ENCODE measurements around a stretch of chr17.

DNA sequence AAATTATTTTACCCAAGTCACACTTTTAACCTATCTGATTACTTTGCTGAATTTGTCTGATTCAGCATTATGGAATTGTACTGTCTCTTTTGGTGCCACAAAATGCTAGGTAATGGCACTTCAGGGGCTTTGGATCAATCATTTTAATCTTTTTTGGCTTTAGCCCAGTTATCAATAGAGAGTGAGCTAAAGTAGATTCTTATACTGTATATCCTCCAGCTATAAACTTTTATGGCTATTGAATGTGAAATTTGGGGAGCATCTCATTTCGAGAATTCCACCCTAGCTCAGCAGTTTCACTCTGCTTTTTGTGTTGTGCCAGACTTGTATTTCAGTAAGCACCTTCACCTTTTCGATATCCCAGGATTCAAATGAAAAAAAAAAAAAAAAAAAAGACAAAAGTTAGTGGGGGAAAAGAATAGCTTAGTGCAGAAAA, 125.9 kb downstream of the LGALS9B start:
- PRO-cap = no peak
- RAMPAGE, long total RNA, 4 experiments = no peak in any of the 4 experiments

- PRO-cap = unidirectional peak, plus-strand start at chr17:20851920
- RAMPAGE, long total RNA, 4 experiments = no peak in any of the 4 experiments
These were observed 191.1 kb downstream of the USP22 start for GRCh38 chr17:20851714-20852014.

DNA sequence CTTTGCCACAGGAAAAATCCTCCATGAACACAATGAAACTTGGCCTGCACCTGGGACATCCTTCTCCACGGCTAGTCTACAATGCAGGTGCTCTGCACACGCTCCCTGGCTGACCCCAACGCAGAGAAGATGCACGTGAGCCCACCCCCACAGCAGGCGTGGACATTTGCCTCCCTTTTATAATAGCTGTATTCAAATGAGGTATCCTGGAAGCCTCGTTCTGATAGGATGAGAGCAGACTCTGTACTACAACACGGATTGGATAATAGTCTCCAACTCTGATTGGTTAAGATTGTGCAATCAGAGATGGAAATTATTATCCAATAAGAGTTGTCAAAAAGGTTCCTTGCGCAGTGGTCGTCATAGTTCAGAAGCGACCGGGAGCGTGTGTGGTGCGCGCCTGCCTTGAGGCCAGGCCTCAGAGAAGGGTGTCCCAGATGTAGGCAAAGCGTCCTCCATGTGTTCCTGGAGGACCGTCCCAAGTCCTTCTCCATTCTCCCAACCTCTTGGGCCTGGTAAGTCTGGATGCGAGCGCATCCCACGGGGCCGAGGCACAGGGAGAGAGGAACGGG, 104.6 kb downstream of the USP22 start:
- PRO-cap = no peak
- RAMPAGE, long total RNA, 4 experiments = no peak in any of the 4 experiments

- PRO-cap = no peak
- RAMPAGE, long total RNA, 4 experiments = no peak in any of the 4 experiments
These were observed 27.7 kb upstream of the DHRS7B start for GRCh38 chr17:21098793-21099666.

DNA sequence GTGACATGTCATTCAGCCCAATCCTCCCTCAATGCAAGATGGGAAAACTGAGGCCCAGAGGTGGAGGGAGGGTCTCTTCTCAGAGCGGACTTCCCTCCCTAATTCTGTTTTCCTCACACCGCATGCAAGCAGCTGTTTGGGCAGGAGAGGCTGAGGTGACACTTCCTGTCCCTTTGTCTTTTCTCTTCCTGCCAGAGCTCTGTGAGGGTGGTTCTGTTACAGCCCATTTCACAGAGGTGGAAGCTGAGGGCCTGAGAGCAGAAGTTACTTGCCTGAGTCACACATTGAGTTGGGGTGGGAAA, 14.9 kb upstream of the NATD1 start:
- PRO-cap = no peak
- RAMPAGE, long total RNA, 4 experiments = no peak in any of the 4 experiments

DNA sequence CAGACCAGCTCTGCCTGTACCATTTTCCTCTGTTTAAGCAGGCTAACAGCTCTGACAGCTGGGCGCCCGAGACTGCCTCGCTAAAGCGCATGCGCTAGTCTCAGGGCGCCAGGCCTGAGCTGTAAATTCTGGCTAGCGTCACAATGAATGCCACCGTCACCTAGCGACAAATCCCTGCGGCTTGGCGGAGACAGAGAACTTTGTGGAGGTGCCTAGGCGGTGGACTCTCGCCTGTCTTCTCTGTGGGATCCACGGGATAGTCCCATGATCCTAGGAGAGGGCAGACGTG, 573.9 kb downstream of the KCNJ18 start:
- PRO-cap = no peak
- RAMPAGE, long total RNA, 4 experiments = no peak in any of the 4 experiments

DNA sequence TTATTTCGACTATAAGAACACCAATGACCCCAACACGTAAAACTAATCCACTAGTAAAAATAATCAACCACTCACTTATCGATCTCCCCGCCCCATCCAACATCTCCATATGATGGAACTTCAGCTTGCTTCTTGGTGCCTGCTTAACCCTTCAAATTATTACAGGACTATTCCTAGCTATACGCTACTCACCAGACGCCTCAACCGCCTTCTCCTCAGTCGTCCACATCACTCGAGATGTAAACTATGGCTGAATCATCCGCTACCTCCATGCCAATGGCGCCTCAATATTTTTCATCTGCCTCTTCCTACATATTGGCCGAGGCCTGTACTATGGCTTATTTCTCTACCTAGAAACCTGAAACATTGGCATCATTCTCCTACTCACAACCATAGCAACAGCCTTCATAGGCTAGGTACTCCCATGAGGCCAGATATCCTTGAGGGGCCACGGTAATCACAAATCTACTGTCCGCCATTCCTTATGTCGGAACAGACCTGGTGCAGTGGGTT, 827.3 kb downstream of the KCNJ18 start:
- PRO-cap = no peak
- RAMPAGE, long total RNA, 4 experiments = no peak in any of the 4 experiments

DNA sequence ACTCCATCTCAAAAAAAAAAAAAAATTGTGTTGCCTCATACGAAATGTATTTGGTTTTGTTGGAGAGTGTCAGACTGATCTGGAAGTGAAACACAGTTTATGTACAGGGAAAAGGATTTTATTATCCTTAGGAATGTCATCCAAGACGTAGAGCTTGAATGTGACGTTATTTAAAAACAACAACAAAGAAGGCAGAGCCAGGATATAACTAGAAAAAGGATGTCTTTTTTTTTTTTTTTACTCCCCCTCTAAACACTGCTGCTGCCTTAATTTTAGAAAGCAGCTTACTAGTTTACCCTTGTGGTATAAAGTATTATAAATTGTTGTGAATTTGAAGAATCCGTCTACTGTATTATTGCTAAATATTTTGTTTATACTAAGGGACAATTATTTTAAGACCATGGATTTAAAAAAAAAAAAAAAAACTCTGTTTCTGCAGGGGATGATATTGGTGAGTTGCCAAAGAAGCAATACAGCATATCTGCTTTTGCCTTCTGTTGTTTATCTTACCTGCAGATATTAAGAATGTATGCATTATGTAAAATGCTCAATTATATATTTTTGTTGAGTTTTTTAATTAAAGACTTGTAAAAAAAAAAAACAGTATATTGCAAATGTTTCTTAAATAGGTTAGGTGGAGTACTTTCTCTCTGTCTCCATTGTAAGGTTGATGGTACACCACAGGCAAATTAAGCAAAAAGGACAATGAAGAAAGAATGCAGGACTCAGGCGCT, 19.3 kb downstream of the WSB1 start:
- PRO-cap = no peak
- RAMPAGE, long total RNA, 4 experiments = no peak in any of the 4 experiments

GRCh38 chr17:27530386-27531481, 74.5 kb downstream of the KSR1 start:
- PRO-cap = no peak
- RAMPAGE, long total RNA, 4 experiments = no peak in any of the 4 experiments

DNA sequence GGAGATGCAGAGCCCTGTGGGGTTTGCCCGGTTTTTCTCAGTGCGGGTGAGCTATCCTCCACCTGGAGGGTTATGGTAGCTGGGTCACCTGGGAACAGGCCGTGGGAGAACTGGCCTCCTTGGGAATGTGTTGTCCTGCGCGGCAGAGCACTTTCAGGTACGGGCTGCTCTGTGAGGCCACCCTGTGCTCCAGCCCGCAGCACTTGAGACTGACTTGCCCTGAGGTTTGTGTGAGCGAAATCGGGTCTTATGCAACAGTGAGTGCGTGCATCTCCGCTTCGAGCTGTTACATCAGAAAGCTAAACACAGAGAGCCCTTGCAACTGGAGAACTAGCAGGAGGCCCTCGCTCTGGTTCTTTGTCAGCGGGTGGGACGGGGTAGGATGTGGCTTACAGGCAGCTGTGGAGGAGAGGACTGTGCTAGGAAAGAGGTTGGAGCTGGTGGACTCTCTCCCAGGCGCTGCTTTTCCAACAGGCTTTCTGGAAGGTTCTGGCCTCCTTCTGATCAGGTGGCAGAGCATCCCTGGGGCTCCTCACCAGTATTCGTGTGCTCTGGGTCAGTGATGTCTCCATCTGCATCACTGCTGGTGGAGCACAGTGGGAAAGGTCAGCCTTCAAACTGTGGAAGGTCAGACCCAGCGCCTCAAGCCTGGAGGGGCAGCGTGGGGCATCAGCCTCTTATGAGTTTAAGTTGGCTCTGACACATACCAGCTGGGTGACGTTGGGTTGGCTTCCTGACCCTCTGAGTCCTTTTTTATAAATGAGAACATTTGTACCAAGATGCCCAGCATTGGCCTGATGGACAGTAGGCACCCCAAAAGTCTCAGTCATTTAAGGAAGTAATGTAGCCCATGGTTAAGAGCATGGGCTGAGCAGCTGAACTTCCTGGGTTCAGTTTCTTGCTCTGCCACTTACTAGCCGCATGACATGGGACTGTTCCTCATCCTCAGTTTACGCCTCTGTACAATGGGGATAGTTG, 76.3 kb downstream of the KSR1 start:
- PRO-cap = bidirectional peak, plus-strand start at position 360 of the sequence, minus-strand start at position 205 of the sequence
- RAMPAGE, long total RNA, 4 experiments = no peak in any of the 4 experiments

DNA sequence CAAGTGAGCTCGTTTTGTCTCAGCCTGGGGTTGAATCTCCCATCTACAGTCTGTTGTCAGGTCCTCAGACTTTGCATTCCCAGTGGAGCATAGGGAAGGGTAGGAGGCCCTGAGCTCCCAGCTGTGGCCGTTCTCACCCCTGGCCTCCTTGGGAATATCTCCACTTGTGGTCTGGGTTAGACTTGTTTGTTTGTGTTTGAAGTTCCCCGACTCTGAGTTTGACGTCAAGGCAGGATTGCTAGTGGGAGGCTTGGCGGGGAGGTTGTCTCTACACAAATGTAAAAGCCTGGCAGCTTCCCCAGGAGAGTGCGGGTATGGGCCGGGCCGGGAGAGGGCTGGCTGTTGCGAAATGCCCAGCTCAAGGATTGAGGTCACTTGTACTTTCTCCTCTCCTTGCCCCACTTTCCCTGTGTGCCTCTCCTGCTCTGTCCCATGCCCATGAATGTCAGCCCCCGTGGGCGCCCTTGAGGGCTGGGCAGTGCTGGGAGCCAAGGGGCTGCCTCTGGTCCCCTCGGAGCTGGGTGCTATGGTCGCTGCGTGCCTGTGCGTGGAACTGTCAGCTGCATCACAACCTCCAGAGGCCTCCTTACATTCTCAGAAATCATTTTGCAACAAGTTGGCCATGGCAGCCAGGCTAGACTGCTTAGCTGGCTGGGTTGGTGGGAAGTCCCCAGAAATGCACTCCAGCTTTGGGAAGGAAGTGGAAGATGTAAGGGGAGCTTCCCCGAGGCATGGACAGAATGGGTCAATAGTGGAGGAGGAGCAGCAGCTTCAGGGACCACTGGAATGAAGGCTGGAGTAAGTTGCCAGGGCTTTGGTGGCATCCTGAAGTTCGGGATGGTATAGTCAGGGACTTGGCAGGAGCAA, 84.3 kb downstream of the KSR1 start:
- PRO-cap = bidirectional peak, plus-strand start at position 410 of the sequence, minus-strand start at position 156 of the sequence
- RAMPAGE, long total RNA, 4 experiments = no peak in any of the 4 experiments

DNA sequence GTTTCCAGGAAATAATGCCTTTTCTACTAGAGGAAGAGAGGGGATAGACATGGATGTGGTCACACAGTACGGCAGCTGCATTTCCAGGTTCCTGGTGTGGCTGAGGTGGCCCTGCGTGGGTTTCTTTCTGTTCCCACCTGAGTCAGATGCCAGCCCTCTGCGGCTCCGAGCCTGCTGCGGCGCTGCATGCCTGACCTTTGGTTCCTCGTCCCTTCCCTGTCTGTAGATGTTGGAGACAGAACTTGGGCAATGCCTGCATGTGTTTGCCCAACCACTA, 71.9 kb upstream of the LGALS9 start:
- PRO-cap = no peak
- RAMPAGE, long total RNA, 4 experiments = no peak in any of the 4 experiments

DNA sequence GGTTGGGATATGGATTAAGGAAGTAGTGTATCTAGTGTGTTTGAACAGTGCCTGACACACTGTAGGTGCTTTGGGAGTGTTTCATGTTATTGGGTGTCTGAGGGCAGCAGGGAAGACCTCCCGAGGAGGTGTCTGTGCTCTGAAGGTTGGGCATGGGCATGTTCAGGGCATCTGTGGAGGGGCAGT, 683 bp downstream of the LGALS9 start:
- PRO-cap = no peak
- RAMPAGE, long total RNA, 4 experiments = no peak in any of the 4 experiments

GRCh38 chr17:27807970-27808578, 7.7 kb upstream of the NOS2 start:
- PRO-cap = bidirectional peak, plus-strand start at chr17:27808230, minus-strand start at chr17:27808150
- RAMPAGE, long total RNA, 4 experiments = no peak in any of the 4 experiments

GRCh38 chr17:27862018-27862400, 31.2 kb downstream of the LYRM9 start:
- PRO-cap = bidirectional peak, plus-strand start at chr17:27862287, minus-strand start at chr17:27862074
- RAMPAGE, long total RNA, 4 experiments = no peak in any of the 4 experiments

DNA sequence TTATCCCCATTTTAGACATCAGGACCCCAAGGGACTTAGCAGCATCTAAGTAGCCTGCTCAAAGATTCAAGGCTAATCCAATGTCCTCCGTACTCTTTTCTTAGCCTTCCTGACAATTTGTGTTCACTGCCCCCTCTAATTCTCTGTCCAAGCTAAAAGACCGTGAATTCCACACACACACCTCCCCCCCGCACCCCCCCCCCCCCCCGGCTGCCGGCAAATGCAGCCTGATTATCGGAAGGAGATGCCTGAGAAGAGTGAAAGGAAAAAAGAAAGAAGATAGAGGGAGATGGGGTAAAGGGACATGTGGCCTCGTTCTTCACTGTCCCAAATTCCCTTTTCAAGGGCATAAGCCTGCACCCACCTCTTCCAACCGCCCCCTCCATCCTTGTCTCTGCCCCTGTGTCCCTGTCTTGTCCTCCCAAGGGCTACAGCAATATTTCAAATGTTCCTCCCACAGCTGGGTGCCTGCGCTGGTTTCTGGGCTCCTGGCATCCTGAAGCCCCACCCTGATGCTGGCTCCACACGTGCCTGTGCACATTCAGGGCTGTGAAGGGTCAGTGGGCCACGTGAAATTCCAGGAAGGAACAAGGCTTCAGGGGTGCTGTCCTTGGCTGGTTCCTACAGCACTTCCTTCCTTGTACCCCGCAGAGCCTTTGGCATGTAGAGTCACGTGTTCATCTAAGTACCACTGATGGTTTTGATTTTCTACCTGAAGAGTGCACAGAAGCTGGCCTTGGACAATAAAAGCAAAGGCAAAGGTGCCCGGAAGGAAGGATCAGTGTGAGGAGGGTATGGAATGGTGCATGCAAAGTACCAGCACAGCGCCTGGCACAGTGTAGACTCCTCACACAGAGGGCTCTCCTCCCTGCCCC, 57.8 kb upstream of the NLK start:
- PRO-cap = bidirectional peak, plus-strand start at position 694 of the sequence, minus-strand start at position 498 of the sequence
- RAMPAGE, long total RNA, 4 experiments = no peak in any of the 4 experiments

DNA sequence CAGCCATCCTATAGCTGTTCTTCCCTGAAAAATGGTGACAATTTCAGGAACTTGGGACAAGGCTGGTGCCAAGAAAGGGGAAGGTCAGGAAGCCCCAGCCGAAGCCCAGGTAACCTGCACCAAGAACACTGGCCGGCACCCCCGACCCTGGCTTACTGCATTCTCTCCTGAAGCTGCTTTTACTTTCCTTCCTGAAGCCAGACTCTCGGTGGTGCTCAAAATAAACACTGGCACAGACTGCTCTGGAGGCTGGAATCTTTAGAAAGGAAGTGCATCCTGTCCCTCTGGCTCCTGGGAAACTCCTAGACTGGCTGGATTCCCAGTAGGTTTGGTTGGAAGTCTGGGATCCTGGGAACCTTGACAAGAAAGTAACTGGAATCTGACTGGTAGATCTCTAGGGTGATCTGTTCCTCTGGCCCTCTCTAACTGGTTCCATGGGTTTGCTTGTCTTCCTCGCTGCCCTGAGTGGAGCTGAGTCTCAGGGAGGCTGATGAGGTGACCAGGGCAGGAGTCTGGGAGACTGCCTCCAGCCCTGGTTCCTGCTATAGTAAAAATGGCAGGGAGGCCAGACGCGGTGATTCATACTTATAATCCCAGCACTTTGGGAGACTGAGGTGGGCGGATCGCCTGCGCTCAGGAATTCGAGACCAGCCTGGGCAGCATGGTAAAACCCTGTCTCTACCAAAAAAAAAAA, 3.0 kb downstream of the TNFAIP1 start:
- PRO-cap = unidirectional peak, minus-strand start at position 154 of the sequence
- RAMPAGE, long total RNA, 4 experiments = no peak in any of the 4 experiments

DNA sequence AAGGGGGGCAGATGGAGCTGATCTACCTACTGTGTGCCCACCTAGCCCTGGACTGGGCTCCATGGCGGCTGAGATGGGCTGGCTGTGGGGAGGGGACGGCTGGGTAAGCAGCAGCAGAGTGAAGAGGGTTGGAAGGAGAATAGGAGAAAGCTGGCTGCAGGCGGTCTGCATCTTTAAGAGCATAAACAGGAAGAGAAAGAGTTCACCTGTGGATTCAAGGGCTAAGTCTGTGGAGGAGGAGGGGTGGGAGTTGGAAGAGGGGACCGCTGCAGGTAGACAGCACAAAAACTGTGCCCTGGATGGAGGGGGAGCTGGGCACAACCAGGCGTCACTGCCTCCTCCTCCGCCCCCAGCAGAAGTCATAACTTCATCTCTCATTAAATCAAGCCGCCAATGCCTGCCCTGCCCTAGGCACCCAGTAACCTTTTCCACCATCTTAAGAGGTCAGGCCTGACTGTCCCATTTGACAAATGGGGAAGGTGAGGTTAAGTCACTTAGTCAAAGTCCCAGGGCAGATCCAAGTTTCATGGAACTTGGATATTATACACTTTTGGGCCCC, 726 bp downstream of the SLC13A2 start:
- PRO-cap = bidirectional peak, plus-strand start at position 249 of the sequence, minus-strand start at position 175 of the sequence; bidirectional peak, plus-strand start at position 377 of the sequence, minus-strand start at position 354 of the sequence
- RAMPAGE, long total RNA, 4 experiments = no peak in any of the 4 experiments

DNA sequence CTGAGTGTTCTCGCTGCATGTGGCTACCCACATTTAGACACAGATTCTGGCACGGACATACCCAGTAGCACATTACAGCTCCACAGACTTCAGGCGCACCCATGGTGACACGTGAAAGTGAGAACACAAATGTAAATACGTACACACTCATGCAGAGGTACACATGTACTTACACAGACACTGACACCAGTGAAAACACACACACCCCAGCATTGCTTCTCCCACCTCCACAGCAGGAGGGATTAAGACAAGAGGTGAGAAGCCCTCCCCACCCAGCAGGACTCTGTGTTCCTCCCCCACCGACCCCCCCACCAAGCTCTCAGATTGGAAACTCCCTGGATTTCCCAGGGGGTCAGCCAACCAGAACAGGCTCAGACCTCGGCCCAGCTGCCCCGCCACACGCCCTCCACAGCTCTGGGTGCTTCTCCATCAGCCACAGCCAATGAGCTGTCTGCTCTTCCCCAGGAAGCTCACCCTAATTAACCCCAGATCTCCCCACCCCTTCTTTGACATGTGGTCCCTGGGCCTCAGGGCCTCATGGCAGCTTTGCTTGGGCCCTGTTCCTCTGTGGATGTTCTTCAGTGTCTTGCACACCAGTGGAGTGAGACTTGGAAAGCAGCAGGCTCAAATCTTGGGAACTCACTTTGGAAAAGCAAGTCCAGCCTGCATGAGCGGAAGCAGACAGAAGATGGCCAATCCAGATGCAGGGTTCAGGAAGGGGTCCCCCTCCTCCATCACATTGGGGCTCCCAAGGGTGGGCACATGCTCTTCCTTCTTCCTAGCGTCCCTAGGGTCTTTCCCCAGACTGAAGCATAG, 5.2 kb upstream of the FOXN1 start:
- PRO-cap = no peak
- RAMPAGE, long total RNA, 4 experiments = no peak in any of the 4 experiments

DNA sequence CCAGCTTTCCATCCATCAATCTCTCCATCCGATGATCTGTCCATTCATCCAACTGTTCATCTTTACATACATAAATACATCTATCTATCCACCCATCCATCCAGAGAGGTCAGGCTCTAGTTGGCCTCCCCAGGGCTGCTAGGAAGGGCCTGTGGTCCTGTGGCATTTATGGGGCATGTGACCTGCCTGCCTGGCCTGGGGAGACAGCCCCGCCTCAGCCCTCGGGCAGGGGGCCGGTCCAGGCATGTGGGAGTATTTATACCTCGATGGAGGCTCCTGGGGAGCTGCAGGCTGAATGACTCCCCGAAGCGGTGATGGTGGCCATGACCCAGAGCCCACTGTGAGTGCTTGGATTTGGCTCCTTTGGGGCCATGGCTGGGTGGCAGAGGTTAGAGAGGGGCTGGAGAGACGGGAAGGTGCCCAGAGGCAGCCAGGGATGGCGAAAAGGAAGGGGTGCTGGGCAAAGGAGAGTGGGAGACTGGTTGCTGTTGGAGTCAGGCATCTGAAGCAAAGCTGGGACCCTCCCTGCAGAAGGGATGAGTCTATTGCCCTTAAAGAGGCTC, 7.4 kb downstream of the FOXN1 start:
- PRO-cap = no peak
- RAMPAGE, long total RNA, 4 experiments = no peak in any of the 4 experiments

All from Peyer's patch (tissue), 4 donors.